ENCODE data around the gene SCEL.

- RRBS = no CpG with 5 or more reads among the region's 12 CpGs
Observed at GRCh38 chr13:74289974-74290988, 1191.7 kb downstream of the TBC1D4 start.

- RRBS = 1% methylated on average over 10 of the region's 21 CpGs
Observed at GRCh38 chr13:75219748-75220115, 262.2 kb downstream of the TBC1D4 start.

DNA sequence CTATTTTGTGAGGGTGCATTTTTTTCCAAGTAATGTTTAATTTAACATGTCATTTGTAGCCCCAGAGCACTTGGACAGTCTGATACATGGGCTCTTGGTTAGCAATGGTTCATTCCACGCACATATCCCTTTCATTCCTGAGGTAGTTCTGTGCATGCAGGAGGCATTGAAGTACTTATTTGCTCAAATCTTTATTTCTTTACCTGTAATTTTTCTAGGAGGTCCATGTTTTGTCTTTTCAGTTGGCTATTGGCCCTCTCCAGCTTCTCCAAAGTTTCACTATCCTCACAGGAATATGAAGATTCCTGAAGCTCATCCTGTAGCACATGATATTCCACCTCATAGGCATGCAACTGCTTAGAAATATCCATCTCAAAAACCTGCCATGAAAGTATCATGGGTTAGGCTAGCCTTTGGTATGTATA lies 193.2 kb downstream of the TBC1D4 start:
- RRBS = no CpG with 5 or more reads among the region's 1 CpG

GRCh38 chr13:75312005-75313068 lies 169.6 kb downstream of the TBC1D4 start:
- RRBS = no CpG with 5 or more reads among the region's 8 CpGs

DNA sequence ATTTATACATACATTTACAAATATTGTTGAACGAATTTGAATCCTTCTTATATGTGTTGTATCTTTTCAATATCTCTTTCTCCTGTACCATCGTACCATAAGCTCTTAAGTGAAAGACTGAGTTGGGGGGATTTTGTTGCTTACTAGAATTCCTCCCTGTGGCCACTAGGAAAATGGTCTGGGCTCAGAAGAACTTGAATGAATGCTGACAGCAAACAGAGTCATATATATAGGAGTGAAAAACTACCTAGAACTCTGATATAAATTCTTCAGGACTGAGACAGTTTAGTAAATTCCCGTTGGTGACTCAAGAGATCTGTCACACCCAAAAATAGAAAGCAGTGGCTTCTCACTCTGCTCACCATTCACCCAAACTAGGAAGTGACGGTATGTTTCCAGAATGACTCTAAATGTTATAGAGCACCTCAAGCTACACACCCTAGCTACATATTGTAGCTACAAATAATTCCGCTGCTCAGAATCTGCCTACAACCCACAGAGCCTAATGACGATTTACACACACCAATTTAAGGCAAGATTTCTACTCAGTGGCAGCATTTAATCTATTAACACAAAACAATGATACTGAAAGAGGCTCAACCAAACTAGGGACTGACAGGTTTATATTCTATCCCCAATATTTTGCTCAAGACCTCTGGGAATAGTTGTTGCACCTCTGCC lies 116.2 kb downstream of the TBC1D4 start:
- RRBS = no CpG with 5 or more reads among the region's 6 CpGs

GRCh38 chr13:75694739-75695118 lies 58.6 kb downstream of the LMO7 start:
- RRBS = 91% methylated on average over 4 of the region's 8 CpGs

GRCh38 chr13:75796966-75797376 lies 160.8 kb downstream of the LMO7 start:
- RRBS = no CpG with 5 or more reads among the region's 4 CpGs

DNA sequence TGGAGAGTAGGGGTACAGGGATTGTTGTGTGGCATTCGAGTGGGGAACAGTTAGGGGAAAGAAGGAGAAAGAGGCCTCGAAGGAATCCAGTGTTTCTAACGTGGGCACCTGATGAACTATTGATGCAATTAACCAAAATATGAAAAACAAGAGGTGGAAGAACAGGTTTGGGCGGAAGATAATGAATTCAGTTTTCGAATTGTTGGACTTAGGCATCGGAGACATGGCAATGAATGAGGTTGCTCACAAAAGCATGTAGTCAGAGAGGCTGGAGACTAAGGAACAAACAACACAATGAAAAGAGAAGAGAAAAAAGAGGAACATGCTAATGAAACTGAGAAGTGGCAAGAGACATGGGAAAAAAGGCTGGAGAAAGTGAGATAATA lies 192.7 kb downstream of the LMO7 start:
- RRBS = no CpG with 5 or more reads among the region's 6 CpGs

DNA sequence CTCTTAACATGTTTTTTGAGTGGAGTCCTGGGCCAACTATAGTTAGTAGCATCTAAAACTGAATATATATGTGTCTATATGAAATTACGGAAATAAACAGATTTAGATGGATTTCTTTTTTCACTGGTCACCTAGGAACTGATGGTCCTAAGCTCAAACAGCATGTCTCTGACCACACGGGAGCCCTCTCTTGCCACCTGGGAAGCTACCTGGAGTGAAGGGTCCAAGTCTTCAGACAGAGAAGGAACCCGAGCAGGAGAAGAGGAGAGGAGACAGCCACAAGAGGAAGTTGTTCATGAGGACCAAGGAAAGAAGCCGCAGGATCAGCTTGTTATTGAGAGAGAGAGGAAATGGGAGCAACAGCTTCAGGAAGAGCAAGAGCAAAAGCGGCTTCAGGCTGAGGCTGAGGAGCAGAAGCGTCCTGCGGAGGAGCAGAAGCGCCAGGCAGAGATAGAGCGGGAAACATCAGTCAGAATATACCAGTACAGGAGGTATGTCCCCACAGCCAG lies 205.4 kb downstream of the LMO7 start:
- RRBS = no CpG with 5 or more reads among the region's 9 CpGs

GRCh38 chr13:76724226-76724532 lies 162.0 kb downstream of the KCTD12 start:
- RRBS = no CpG with 5 or more reads among the region's 1 CpG

GRCh38 chr13:76879434-76880332 lies 6.5 kb downstream of the KCTD12 start:
- RRBS = no CpG with 5 or more reads among the region's 8 CpGs

DNA sequence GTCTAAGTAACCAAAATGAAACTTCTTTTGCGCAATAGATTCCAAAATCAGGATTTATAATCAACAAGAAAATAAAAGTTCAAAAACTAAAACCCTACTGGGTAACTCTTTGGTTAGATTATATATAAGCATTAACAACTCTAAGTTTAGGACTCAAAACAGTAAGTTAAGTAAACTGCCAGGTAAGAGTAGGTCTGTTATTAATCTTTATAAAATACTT lies 2.5 kb downstream of the KCTD12 start:
- RRBS = no CpG with 5 or more reads among the region's 1 CpG

- RRBS = no CpG with 5 or more reads among the region's 1 CpG
Observed at GRCh38 chr13:77016552-77016915, 10.4 kb downstream of the FBXL3 start.

DNA sequence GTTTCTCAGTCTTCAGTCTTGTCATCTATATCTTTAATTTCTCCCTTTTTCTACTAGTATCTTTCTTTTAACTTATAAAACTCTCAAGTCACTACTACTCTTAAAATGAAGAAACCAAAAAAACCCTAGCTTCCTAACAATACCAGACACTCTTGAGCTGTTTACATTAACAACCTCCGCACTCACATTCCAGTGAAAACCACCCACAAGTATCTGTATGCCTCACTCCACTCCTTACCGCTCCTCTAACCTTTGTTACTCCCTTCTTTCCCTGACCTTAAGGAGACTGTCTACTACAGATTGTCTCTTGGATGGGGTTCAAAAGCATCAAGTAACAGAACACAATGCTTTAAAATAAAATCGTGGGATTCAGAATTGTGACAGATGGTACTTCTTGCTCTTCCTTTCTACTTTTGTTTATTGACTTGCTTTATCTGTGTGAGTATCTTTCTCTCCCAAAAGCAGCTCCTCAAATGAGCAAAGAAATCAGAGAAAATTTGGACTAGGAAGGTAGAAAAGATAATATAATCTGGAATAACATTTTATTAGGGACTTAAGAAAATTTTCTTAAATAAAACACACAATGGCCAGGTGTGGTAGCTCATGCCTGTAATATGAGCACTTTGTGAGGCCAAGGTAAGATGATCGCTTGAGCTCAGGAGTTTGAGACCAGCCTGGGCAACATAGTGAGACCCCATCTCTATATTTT lies 110.1 kb upstream of the FBXL3 start:
- RRBS = no CpG with 5 or more reads among the region's 4 CpGs

DNA sequence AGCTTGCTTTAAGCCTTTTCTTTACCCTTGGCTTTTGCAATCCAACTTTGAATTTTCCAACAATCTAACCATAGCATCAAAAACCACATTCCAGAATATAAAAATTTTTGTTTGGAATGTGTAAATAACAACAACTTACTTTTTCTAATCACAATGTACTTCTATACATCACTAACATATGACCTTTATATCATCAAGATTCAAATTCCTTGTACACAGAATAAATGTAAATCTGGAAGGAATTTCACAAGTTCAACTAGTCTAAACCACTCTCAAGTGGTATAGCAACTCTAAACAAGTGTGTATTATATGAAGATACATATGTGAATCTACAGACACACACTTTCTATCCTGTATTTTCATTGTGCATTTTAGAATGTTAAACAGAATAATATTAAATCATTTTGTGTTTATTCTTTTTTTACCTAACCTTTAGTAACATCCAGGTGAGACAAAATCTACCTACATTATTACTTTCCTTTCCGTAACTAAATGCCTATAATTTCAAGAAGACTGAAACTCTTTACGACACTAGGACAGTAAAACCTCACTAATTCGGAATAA lies 100.5 kb downstream of the MYCBP2 start:
- RRBS = no CpG with 5 or more reads among the region's 3 CpGs

GRCh38 chr13:77535488-77535878 lies at the start of gene SCEL:
Gene SCEL (plus strand): TSS chr13:77535706.
- RRBS = no CpG with 5 or more reads among the region's 1 CpG

- RRBS = no CpG with 5 or more reads among the region's 4 CpGs
Observed at GRCh38 chr13:77990967-77991571, 72.4 kb upstream of the EDNRB start.

DNA sequence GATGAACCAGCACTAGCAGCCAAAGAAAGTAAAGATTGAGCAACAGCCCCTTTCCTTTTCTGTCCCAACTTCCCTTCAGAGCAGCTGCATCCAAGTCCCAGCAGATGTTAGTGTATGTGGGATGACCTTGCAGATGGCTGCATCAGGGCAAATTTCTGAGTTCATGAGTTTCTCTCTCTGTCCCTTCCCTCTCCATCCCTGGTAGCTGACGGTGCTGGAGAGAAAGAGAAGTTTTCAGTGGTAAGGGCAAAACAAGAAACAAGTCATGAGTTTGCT lies 183.6 kb upstream of the EDNRB start:
- RRBS = no CpG with 5 or more reads among the region's 1 CpG

- RRBS = 4% methylated on average over 16 of the region's 49 CpGs
Observed at GRCh38 chr13:78602732-78603294, 539 bp downstream of the POU4F1 start.

Data from AG09319 (cell line).